Anterior vena cava (tissue), 1 donor: ENCODE results near the genes SSH3 and RAD9A.

DNA sequence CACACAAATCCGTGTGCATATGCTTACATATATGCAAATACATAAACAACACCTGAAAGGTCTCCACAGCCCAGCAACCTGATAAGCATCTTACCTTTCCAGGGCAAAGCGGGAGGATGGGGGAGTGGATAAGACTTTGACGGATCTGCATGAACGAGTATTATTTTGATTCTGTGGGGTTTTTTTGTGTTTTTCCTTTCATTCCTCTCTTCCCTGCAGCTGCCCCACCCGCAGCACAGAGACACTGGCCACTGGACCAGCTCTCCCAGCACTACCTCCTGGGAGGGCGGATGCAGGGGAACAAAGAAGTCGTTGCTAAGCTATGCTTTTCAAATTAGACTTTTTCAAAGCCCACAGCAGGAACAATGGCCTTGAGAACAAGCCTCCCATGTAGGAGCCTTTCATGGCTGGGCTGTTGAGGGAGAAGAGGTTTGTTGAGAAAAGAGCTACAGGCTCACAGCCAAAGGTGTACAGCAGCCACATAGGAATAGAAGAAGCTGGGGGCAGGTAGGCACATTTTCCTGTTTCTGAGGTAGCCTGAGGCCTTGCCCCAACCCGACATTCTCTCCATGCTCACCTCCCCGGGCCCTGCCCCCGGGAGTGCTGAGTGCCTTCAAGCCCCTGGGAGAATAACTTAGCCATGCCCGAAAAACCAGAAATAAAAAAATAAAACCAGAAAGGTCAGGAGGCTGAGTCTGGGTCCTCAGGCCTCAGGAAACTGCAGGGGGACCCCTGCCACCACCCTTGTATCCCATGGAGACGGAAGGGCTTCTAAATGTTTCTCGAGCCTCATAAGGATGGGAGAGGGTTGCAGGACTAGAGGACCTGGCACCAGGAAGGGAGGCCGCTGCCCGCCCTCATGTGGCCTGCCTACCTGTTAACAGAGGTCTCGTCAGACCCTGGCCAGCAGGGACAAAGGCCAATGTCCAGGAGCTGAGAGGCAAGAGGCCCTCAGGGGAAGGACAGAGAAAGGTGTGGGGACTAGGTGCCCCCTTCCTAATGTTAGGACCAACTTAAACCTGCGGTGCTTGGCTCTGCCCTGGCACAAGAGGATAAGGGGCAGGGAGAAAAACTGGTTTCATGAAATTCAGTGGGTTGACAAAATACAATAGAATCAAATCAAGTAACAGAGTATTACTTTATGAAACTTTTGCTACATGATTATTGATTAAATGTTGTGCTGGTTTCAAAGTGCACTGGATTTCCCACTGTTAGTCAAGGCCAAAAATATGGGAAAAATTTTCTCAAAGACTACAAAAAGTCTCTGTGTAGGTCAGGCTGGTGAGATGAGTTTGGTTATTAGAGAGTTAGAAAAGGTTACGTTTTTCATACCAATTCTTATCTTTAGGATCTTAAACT, 20.3 kb upstream of the SYT12 start:
- PRO-cap: no peak

- PRO-cap: no peak
These were observed 18.9 kb upstream of the SYT12 start for GRCh38 chr11:67003984-67004405.

DNA sequence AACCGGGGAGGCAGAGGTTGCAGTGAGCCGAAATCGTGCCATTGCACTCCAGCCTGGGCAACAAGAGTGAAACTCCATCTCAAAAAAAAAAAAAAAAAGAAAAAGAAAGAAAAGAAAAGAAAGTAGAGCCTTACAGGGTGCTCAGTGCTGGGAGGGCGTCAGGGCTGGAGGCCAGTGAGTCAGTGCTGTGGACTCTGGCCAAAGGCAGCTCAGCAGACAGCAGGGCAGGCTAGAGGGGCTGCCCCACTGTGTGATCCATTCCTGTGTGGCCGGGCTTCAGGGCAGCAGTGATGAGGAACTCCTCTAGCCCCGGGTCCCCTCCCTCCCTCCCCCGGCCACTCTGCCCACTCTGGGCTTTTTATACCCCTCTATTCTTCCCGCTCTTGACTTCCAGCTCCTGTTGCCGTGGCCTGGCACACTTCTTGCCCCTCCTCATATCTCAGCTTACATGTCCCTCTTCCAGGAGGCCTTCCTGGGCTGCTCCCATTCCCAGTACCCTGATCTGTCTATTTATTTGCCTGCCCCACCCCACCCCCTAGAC, 10.0 kb downstream of the SYT12 start:
- PRO-cap: no peak

DNA sequence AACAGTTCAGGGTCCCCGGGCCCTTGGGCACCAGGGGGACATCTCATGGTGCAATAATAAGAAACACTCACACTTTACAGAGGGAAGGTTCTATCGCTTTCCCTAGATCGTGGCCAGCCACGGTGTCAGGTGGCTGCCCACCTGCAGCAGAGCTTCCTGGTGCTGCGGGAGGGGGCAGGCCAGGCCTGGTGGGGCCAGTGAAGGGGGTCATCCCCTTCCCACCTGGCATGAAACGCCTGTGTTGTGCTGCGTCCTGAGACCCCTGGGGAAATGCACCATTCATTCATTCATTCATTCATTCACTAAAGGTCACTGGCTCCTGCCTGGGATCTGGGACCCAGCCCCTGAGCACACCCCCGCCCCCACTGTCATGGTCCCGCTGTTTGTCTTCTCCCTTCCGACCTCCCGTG, 392 bp upstream of the RHOD start:
- PRO-cap: no peak

GRCh38 chr11:67076135-67076671, 19.6 kb downstream of the RHOD start:
- PRO-cap: no peak

GRCh38 chr11:67239901-67240218, 26.4 kb upstream of the GRK2 start:
- PRO-cap: bidirectional peak, plus-strand start at chr11:67239983, minus-strand start at chr11:67239810

- PRO-cap: no peak
These were observed 9.1 kb upstream of the GRK2 start for GRCh38 chr11:67256843-67257913.

DNA sequence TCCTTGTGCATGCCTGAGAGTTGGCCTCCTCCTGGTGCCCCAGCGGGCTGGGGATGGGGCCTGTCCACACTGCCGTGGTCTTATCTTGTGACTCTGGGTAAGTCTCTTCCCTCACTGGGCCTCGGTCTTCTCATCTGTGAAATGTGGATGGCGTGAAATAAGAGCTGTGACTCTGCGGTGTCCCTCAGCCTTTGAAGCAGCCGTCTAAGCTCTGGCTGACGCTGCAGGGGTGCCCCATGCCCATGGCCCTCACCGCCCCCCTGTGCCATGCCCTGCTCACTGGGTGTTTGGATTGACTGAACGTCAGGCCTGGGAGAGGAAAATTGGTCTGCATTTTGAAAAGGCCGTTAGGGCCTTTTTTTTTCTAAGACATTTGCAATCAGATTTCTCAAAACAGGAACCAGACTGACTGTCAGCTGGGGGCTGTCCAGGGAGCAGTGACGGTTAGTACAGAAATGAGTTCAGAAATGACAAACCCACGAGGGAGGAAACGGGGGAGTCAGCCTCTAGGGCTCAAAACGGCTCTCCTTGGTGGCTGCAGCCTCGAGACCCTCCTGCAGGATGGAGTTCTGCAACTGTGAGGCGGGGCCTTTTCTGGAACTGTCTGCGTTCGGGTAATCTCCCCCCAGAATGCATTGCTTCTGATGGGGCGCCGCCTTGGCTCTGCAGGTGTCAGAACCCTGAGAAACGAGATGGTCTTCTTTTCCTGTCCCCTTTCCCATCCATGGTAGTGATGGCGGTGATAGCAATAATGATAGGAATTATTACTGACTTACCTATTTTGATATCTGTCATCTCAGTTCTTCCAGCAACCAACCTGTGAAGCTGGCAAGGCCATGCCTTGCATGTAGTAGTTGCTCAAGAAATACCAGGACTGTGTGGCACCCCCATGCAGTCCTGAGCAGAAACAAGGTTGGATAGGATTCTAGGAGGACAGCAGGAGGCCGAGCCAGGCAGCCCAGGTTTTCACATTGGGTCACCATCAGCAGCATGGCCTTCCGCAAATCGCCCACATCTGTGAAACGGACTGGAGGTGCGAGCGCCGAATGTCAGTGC, 2.1 kb downstream of the GRK2 start:
- PRO-cap: no peak

- PRO-cap: no peak
These were observed 6.2 kb downstream of the GRK2 start for GRCh38 chr11:67272458-67272881.

DNA sequence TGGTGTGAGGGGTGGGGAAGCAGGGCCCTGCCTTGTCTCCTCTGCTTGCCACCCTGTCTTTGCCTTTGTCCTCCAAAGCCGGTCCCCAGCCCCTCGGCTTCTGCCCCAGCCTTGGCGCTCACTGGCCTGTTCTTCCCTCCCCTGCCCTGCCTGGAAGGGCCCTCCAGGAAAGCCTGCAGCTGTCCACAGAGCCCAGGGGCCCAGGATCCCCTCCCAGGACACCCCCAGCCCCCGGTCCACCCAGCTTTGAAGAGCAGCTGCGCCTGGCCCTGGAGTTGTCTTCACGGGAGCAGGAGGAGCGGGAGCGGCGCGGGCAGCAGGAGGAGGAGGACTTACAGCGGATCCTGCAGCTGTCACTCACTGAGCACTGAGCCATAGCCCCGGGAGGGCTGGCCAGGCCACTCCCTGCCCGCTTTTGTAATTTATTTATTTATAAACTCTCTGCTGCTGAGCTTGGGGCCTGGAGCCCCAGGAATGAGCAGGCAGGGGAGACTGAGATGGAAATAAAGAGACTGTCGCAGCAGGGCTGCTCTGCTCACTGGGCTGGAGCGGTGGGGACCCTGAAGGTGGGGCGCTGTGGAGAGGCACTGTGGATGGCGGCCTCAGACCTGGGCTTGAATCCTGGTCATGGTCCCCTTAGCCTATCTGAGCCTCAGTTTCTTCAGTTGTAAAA, 1.2 kb upstream of the SSH3 start:
- PRO-cap: unidirectional peak, plus-strand start at position 450 of the sequence

- PRO-cap: unidirectional peak, plus-strand start at chr11:67303563
These were observed at the start of gene SSH3 for GRCh38 chr11:67302635-67303661. Gene SSH3, plus strand, starts transcription at chr11:67303530.

DNA sequence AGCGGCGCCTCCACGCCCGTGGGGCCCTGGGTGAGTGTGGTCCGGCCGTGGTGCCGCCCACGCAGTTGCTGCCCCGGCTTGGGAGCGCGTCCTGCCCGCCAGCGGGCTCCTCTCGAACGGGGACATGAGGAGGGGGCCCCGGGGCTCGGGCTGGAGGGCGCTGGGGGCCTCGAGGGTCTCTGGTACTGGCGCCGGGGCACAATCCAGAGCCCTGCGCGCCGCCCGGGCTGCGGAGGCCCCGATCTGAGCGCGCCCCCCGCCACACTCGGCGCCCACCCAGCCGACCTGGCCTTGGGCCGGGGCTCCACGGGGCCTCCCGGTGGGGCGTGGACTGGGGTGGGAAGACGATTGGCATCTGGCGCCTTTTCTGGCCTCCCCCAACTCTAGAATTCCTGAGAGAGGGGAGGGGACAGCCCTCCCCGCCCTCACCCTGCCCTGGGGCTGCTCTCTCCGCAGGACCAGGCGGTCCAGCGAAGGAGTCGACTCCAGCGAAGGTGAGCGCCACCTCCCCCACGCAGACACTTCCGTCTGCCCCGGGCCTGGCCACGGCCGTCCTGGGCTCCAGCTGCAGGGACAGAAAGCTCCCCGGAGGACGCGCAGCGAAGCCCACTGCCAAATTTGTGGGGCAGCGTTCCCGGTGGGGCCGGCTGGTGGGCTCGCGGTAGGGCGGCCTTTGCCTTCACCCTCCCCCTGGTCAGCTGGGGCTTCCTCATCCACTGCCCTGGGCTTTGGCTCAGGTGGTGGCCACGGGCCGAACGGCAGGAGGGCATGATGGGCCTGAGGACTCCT, 526 bp downstream of the SSH3 start:
- PRO-cap: no peak

- PRO-cap: no peak
These were observed 2.0 kb downstream of the POLD4 start for GRCh38 chr11:67351068-67351997.

DNA sequence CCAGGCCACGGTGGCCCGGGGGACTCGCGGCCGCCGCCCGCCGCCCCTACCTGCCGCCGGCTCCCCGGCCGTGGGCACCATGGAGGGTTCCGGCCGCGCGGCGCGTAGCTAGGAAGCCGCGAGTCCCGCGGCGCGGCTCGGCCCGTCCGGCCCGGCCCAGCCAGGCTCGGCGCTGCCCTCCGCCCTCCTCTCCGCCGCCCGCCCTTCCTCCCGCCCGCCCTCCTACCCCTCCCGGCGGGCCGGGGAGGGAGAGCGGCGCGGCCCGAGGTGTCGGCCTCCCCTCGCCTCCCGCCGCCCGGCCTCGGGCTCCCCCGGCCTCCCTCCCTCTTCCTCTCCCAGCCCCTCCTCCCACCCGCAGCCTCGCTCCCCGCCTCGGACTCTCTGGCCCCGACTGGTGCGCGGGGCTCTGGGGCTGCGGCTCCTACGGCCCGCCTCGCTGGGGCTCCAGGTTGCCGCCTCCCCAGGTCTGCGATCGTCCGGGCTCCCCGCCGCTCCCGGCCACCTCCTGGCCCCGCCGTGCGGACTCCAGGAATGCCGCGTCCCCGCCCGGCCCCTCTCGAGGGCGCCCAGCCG, 496 bp downstream of the CLCF1 start:
- PRO-cap: bidirectional peak, plus-strand start at position 234 of the sequence, minus-strand start at position 300 of the sequence; bidirectional peak, plus-strand start at position 390 of the sequence, minus-strand start at position 380 of the sequence

GRCh38 chr11:67391246-67392160, at the start of gene RAD9A:
Gene RAD9A, plus strand, starts transcription at chr11:67391986.
- PRO-cap: bidirectional peak, plus-strand start at chr11:67391960, minus-strand start at chr11:67391848

GRCh38 chr11:67395952-67396805, 4.4 kb downstream of the RAD9A start:
- PRO-cap: no peak

DNA sequence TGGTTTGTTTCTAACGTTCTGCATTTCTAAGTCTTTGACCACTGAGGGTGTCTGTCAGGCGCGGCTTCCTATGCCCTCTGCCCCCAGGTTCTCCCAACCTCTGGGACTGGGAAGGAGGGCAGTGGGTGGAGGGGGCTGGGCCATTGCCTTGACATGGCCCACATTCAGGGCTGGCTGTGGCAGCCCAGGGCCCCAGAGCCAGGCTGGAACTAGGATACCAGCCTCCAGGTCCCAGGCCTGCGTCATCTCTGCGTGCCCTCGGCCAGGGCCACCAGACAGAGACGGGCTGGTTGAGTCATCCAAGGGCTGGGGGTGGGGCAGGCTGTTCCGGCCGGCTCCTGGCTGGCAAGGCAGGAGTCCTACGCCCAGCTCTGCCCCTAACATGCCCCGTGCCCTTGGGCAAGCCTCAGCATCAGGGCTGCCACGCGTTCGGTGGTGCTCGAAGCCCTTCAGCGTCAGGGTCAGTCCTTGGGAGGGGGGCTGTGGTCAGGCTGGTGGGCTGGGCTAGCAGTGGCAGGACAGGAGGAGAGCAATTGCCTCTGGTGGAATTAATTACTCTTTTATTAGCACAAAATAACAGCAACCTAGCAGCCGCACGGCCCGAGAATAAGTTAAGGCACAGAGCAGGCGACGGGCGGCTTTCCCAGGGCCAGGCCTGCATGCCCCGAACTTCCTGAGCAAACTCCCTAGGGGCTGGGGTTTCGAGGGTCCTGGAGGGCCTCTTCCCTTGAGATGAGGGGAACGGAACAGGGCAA, 5.1 kb downstream of the TMEM134 start:
- PRO-cap: bidirectional peak, plus-strand start at position 325 of the sequence, minus-strand start at position 250 of the sequence

DNA sequence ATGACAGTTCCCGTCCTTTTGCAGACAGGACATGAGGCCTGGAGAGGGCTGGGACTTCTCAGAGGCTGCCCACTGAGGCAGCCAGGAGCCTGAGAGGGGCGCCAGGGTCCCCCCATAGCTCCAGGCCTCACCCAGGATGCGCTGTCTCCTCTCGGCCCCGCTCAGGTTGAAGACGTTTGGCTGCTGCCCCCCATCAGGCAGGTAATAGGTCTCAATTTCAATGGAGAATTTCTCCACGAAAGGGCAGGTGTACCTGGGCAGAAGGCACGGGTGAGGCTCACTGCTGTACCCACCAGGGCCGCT, 3.1 kb downstream of the PITPNM1 start:
- PRO-cap: no peak

GRCh38 chr11:67805462-67806737, 131.5 kb upstream of the ALDH3B2 start:
- PRO-cap: bidirectional peak, plus-strand start at chr11:67805577, minus-strand start at chr11:67805369; unidirectional peak, plus-strand start at chr11:67806028

DNA sequence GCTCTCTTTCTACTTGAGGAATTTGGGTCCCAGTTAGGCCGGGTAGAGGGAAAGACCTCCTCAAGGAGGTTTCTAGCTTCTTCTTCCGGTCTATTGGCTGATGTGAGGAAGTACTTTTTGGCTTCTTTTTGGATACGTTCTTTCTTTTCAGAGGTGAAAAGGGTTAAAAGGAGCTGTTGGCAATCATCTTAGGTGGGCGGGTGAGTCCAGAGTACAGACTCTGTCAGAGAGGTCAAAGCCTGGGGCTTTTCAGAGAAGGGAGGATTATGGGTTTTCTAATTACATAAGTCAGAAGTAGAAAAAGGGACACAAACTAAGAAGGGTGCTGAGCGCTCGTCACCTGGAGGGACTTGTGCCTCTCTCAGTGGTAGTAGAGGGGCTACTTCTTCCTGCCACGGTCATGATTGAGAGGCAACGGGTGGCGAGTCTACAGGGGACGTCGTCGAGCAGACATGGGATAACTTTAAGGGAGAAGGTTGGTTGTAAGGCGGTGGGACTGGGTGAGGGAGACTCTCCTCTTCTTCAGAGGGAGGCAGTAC, 117.6 kb downstream of the UNC93B1 start:
- PRO-cap: no peak